Metastatic Breast Carcinoma in the Ovary (tissue), 3 donors: ENCODE data around the gene NDUFB2.

- PRO-cap, 3 experiments: no peak in any of the 3 experiments
Observed at GRCh38 chr7:139384124-139384498, 24.4 kb downstream of the LUC7L2 start.

GRCh38 chr7:139403440-139403920 is 43.8 kb downstream of the LUC7L2 start:
- PRO-cap, 3 experiments: no peak in any of the 3 experiments

GRCh38 chr7:139467672-139468032 is 15.8 kb downstream of the KLRG2 start:
- PRO-cap, 3 experiments: no peak in any of the 3 experiments

- PRO-cap, 3 experiments: no peak in any of the 3 experiments
Observed at GRCh38 chr7:139565386-139566281, 42.1 kb downstream of the CLEC2L start.

GRCh38 chr7:139572169-139573111 is 49.0 kb downstream of the CLEC2L start:
- PRO-cap, 3 experiments: no peak in any of the 3 experiments

- PRO-cap, 3 experiments: no peak in any of the 3 experiments
Observed at GRCh38 chr7:139626388-139627227, 103.1 kb downstream of the CLEC2L start.

GRCh38 chr7:139643809-139644607 is 120.5 kb downstream of the CLEC2L start:
- PRO-cap, 3 experiments: no peak in any of the 3 experiments

DNA sequence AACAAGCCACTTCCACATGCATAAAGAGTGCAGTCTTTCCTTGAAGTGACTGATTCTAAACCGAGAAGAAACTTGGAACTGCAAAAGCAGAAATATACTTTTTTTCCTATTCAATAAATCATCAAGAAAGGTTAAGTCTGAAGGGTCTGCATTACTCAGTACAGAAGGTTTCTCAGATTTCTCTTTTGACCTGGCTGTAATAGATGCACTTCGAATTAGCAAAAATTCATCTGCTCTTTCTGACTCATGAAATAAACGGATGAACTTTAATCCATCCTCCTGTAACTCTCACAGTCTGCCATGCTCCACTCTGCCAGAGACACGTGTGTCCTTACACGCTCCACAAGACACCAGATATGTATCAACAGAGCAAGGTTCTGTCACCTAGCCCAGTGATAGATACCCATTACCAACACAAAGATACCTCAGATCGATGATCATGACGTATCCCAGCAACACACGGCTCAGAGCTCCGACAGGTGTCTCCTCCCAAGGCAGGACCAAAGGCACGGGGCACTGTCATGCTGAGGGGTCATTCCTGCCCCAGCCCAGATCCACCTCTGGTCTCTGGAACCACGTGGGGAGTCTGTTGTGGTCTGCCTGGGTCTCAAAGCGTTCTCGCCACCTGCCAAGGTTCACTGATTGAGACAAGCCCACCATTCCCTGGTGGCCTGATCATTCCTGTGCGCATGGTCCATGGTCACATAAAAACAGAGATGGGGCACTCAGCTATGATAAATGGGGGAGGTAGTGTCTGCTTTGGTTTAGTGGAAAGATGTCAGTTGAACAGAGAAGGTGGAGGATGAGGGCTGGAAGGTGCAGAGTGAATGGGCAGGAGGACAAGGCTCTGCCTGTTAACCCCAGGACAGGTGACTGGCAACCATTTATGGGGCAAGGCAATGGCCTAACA is 83.6 kb downstream of the HIPK2 start:
- PRO-cap, 3 experiments: no peak in any of the 3 experiments

DNA sequence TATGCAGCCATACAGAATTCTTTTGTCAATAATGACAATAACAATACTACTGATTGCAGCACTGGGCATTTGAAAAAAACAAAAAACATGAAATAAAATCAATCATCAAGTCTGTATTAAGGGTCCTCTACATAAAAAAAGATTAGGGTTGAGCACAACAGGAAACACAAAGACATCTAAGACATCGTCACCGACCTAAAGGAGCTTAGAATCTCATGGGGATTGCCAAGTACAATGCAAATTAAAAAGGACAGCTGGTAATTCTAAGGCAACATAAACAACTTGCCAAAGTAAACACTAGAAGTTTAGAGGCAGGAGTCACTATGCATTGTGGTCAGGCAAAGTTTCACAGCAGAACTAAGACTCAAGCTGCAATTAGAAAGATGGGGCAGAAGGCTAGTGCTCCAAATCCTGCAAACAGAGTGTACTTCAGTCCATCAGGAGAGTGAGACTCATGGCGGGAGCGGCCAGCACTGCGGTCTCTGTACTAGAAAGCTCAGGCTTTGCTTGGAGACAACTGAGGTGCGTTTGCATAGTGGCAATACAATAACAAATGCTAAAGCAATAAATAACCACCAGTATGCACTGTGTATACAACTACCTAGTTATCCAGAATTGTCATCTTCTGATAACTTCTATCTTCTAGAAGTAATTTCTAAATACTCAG is 52.7 kb downstream of the HIPK2 start:
- PRO-cap, 3 experiments: peak in 1 of 3 experiments; most common plus-strand start position 374 of the sequence (in 1)

- PRO-cap, 3 experiments: peak in 3 of 3 experiments; most common plus-strand start chr7:139778440 (in 1); most common minus-strand start chr7:139778484 (in 2)
Observed at GRCh38 chr7:139778426-139778884, 657 bp upstream of the HIPK2 start.

DNA sequence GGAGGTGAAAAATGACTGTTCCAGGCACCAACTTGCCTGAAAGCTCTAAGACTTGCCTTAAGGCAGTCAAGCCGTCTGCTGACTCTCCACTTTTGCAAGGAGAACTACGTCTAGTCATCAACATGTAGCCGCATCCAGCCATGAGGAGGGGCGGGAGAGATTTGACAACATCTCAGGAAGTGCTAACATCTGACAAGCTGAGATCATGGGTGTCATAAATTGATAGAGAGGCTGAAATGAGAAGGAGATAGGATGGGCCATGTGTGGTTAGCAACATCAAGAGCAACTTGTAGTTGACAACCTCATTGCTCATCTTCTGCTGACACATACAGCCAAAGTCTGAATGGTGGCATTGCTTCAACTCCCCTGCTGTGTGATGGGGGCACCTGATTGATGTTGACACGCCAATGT is 8.9 kb upstream of the TBXAS1 start:
- PRO-cap, 3 experiments: no peak in any of the 3 experiments

GRCh38 chr7:139853528-139854206 is 24.6 kb downstream of the TBXAS1 start:
- PRO-cap, 3 experiments: no peak in any of the 3 experiments

GRCh38 chr7:140053846-140054162 is 8.9 kb downstream of the PARP12 start:
- PRO-cap, 3 experiments: peak in 1 of 3 experiments; most common minus-strand start chr7:140053958 (in 1)

GRCh38 chr7:140065084-140065576 is 2.4 kb upstream of the PARP12 start:
- PRO-cap, 3 experiments: no peak in any of the 3 experiments

- PRO-cap, 3 experiments: peak in 1 of 3 experiments; most common plus-strand start chr7:140200446 (in 1); most common minus-strand start chr7:140200318 (in 1)
Observed at GRCh38 chr7:140199988-140200629, 23.3 kb upstream of the KDM7A start.

- PRO-cap, 3 experiments: no peak in any of the 3 experiments
Observed at GRCh38 chr7:140518061-140518530, 38.8 kb upstream of the MKRN1 start.

DNA sequence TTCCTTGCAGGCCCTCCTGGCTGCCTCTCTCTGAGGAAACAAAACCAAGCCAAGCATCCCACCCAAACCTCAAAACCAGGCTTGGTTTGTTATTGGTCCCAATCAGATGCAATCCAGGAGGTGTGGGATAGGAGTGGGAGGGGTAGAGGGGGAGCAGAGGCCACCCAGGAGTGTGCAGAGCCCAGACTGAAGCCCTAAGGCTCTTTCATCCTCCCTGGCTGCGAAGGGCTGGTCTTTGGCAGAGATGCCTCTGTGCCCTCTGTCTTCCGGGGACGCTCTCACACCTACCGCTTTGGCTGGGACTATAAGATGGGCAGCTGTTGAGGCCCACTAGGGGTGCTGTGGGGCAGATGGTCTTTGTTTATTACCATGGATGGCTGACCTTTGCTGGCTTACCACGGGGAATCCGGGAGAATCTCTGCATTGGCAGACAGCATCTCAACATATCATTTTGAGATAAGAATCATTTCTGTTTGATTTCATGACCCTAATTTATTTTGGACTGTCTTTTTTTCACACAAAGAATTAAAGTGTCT is 6.4 kb upstream of the DENND2A start:
- PRO-cap, 3 experiments: no peak in any of the 3 experiments

DNA sequence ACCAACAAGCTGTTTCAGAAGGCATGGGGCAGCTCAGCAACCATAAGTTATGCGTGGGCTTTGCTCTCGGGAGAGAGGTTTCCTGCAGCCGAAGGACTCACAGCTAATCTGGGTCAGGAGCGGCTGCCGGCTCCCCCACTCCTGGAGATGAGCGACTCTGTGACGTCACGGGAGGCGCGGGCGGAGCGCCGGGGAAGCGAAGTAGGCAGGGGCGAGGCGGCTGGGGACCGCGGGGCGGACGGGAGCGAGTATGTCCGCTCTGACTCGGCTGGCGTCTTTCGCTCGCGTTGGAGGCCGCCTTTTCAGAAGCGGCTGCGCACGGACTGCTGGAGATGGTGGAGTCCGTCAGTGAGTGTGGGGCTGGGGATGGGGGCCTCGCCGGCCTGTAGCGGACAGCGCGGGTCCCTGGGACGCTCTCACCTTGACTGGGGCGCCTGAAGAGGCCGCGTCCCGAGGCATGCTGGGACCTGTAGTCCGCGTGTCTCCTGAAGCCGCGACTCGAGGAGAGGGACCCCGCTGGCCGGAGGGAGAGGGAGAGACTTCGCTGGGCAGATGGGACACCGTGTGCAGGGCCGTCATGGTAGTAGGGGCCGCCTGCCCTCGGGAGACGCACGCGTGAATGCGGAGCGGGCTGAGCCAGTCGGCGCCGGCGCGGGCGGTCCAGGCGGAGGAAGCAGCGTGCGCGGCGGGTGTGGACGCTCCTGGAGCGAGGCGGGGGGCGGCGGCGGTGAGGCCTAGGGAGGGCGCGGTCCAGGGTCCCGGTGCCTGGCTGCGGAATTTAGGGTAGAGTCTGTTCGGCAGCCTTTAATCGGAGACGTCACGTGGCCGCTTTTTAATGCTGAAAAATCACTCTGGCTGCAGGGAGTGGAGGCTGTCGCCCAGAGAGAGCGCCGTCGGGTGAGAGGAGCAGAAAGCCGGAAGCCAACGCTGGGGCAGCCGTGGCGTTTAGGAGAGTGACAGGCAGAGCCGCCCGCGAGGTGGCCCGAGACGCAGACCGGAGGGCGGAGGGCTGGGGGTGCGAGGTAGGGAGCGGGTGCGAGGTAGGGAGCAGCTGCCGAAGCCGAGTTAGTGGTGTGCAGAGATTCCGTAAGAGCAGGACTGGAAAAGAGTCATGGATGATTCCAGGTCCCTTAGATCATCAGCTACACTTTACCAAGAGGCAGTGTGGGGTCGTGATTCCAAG is at the start of gene NDUFB2:
Gene NDUFB2 (plus strand): TSS at position 214 of the 1,183 bp plus-strand sequence.
- PRO-cap, 3 experiments: peak in 3 of 3 experiments; most common plus-strand start position 214 of the sequence (in 3); most common minus-strand start position 110 of the sequence (in 3)

DNA sequence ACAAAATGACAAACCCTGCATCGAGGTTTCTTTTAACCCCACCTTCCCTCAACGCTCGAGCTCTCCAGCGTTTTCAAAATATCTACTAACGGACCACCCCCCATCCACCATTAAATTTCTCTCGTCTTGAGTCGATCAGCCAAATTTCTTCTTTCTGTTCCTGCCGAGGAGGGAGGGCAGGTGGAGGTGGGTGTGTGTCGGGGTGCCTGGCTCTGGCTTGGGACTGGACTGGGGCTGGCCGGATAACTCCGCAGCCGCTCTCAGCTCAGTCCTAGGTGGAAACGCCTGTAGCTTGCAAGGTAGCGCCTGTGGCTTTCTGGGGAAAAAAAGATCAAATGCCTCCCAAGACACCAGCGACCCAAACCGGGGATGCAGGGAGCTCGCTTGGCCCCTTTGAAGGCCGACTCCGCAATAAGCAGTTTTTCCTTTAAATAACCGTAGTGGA is 2.0 kb upstream of the TMEM178B start:
- PRO-cap, 3 experiments: peak in 1 of 3 experiments; most common minus-strand start position 230 of the sequence (in 1)

DNA sequence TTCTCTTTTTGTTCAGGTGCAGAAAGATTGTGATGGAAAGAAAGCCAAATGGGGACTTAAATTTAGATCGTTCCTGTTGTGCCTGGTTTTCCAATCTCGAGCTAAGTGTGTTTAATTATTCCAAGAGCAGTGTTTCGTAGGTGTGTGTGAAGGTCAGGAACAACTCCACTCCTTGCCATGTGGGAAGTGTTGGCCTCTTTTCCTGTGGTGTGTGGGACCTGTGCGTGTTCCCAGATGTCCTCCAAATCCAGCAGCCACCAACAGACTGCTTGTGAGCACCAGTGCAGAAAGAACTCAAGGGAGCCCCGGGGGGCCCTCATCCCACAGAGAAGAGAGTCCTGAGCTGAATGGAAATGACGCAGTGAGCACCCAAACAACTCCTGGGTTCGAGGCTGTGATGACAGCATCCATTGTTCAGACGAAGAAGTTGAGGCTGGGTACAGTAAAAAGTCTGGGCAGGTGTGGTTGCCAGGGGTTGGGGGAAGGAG is 227.7 kb downstream of the TMEM178B start:
- PRO-cap, 3 experiments: no peak in any of the 3 experiments